LHCN-M2 (cell line): ENCODE measurements around the genes SCLY and TRAF3IP1.

DNA sequence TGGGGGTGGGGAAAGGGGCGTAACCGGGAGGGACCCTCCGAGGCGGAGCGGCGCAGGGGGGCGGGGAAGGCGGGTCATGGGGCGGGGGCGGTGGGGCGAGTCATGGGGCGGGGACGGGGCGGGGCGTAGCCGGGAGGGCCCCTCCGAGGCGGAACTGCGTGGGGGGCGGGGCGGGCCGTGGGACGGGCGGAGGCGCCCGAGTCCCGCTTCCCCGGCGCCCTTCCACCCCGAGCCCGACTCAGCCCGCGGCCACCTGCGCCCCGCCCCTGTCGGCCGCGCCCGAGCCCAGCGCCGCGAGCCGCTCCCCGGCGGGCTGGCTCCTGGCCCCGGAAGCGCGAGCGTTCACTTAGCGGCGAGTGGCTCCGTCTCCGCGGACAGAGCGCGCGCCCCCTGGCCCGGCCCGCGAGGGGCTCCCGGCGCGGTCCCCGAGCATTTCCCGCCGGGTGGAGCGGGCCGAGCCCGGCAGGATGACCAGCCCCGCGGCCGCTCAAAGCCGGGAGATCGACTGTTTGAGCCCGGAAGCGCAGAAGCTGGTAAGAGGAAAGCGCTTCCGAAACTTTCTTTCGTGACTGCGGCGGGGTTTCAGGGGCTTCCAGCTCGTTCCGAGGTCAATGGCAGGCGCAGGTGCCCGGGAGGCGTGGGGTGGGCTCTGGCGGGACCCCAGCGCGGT lies 64.7 kb downstream of the LRRFIP1 start:
- RAMPAGE, long total RNA = no peak

GRCh38 chr2:237728177-237728990 lies 70.2 kb upstream of the RBM44 start:
- RAMPAGE, long total RNA = no peak

DNA sequence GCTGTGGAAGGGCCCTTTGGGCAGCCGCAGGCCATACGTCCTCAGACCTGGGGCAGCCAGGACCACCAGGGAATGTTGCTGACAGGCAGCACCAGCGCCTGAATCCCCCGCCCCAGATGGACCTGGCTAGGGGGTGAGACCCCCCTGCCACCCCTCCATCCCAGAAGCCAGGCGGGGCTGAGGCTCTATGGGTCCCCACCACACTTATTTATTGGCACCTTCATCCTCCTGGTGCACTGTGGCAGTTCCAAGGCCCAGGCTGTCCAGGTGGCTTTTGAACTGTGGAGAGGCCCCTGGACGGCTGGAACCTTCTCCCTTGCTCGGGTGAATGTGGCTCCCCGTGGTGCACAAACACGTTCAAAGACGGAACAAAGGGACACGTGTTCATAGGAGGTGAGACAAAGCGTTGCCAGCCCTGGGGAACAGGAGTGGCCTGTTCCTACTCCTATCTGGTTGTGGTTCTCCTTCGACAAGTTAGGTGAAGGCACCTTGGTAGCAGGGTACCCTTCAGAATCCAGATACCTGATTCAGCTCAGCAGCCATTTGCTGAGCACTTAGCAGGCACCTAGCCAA lies 35.1 kb downstream of the RAMP1 start:
- RAMPAGE, long total RNA = no peak

DNA sequence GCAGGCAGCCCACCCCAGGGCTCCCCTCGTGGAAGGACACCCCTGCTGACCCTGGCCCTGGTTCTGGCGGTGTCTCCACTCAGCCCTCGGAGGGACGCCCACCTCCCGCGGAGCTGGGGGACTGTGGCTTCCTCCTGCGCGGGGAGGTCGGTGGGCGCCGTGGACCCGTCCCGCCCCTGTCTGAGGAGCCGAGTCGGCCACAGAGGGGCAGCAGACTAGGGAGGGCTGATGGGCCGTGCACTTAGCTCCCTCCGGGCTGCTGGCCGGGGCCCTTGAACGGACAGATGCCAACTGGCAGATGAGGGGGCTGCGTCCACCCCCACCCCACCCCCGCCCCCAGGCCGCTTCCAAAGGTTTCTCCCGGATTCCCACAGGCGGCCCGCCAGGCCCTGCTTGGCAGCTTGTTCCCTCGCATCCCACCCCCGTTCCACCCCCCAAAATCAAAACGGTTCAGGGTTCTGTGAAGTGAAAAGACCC lies 10.4 kb upstream of the UBE2F start:
- RAMPAGE, long total RNA = no peak

GRCh38 chr2:238060931-238061521 lies at the start of gene SCLY:
SCLY (plus strand) TSS chr2:238061001.
- RAMPAGE, long total RNA = no peak

DNA sequence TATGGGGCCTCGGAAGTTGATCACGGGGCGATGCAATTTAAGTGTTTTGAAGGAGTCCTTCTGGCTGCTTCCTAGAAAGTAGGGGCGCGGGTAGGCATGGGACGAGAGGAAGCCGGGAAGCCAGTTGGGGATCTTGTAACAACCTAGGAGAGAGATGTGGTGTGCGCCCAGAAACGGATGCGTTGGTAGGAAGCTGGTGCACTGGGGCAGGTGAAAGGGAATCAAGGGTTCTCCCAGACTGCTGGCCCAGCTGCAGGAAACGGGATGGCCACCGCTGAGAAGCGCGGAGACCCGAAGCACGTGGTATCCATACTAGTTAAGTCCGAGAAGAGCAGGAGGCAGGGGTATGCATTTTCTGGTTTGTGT lies 704 bp downstream of the SCLY start:
- RAMPAGE, long total RNA = no peak

GRCh38 chr2:238065038-238065576 lies 4.3 kb downstream of the SCLY start:
- RAMPAGE, long total RNA = no peak

DNA sequence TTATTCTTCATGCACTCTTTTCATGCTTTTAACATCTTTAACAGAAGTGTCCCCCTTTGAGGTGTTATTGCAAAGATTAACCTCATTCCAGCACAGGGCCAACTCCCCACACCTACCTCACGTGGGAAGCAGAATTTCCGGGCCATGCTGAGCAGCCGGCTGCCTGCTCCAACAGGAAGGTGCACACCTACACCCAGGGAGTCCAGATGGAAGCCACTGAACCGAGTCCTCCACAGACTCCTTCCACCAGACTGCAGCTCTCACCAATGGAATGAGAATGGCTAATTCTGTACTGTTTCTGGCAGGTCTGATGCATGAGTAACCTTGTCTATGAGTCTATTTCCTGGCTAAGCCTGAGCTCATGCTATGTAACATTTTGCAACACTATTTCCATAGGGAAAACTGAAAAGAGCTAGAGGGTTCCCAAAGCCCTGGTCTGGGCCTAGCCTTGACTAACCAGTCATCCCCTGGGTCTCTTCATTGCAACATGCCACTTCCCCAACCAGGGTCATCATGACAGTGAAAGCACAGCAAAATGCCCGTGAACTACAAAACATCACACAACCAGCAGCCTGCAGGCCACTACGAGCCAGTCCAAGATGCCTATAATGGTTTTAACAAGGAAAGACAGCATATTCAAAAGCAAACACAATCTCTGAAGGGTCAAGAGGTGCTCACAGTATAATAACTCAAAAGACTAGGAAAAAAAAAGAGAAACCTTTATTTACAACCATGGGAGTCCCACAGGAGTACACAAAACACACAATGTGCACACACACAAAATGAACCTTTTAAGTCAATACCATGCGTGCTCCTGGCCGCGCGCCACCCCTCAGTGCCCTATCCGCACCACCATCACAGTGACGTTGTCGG lies 11.2 kb downstream of the ERFE start:
- RAMPAGE, long total RNA = no peak

DNA sequence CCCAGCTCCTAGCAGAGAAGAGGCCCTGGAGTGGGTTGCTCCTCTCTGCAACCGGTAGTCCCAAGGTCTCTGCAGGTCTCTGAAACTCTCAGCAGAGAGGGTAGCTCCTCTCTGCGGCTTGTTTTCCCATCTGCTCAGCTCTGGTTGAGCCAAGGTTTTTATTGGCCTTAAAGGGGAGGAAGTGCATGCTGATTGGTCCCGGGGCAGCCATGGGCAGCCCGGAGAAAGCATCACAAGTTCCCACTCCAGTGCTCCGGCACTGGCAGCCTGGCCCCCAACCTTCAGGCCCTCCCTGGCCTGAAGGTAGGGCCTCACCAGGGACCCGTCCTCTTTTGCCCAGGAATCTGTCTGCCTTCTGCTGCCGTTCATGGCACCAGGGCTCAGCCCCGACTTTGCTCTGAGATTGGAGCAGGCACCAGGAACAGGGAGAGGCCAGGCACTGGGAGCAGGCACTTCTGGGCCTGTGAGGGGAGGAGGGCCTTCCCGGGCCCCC lies 17.4 kb upstream of the ILKAP start:
- RAMPAGE, long total RNA = no peak

- RAMPAGE, long total RNA = no peak
Observed at GRCh38 chr2:238255510-238256126, 15.8 kb upstream of the HES6 start.

DNA sequence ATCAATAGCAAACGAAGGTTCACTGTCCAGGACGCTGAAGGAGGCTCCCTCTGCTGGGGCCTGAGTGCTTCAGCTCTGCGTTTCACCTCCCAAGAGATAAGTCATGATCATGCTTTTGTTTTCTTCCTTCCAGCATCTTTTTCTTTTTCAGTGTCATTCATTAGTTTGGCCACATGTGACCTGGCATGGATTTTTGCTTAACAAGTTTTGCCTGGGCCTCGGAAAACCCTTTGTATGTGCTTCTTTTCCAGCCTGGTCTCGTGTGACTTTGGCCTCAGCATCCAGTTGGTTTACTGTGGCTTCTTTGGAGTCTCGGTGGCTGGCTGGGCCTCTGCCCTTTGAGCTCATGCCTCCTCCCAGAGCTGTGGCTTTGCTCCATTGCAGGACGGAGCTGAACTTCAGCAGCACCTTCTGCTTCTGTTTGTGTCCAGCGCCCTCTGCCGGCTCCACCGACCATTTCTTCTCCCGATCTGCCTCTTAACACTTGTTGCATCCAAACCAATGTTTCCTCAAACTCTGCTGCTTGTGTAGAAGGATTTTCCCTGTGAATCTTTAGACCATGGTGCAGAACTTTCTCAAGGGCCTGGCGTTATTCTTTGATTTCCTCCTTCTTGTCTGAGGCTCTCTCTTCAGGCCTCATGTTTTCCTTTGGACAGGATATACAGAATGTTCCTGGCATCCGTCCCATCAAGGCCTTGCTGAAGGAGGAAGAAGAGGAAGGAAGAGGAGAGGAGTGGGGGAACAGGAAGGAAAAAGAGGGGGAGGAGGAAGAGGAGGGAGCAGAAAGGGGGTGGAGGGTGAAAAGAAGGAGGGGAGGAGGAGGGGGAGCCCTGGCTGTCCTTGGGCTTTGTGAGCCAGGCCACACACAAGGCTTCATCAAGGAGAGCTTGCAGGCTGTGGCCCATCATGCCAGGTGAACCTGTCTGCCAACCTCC lies 23.7 kb upstream of the HES6 start:
- RAMPAGE, long total RNA = no peak

DNA sequence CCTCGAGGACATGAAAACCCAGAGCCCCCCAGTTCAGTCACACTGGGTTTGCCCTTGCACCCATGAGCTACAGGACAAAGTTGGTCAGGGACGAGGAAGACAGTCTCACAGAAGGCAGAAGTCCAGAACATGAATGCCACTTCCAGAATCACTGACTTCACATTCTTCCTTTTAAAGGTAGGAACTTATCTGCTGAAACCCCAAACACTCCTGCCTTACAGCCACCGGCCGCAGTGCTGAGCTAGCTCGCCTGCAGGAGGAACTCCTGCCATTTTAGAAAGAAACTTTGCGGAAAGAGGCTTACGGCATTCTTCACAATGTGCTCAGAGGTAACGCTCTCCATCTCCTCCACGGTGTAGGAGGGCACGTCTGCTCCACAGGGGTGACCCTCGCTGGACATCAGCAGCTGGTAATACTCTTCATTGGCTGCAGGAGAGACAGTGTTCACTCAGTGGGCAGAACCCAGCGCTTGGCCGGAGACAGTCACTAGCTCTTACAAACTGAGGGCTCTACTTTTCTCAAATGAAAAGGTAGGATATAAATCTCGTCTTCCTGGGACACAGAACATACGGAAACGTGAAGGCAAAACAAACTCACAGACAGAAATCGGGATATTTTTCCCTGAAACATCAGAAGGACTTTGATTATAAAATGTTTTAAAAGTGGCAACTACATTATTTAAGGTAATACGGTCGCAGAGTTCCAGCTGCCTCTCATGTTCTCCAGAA lies 15.5 kb downstream of the PER2 start:
- RAMPAGE, long total RNA = no peak

DNA sequence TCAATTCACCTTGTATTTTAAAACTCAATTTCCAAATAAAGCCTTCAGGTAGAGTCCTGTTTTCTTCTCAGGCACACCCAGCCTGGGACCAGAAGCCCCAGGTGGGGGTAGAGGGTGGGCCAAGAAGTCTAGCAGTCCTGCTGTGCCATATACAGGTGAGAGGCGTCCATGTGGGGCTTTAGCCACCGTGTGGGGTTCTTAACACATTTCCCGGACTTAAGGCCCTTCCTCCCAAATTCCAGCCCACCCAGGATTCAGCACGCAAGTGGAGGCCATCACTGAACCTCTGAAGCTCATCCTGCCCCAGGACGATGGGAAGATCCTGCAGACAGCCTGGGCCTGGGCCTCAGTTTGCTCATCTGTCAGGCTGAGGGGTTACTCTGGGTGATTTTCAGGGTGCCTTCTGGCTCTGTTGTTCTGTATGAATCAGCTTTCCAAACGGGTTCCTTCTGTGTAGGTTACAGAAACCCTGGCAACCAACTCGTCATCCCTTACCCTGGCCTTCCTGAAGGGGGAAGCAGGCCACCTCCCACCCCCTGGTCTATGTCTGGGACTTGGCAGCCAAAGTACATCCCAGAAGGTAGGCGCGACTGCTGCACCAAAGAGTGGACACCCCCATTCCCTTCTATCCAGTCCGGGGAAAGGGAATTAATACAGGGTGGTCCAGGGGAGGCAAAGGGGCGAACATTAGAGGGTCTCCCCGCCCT lies 939 bp downstream of the PER2 start:
- RAMPAGE, long total RNA = no peak

GRCh38 chr2:238289865-238290018 lies 1.3 kb upstream of the PER2 start:
- RAMPAGE, long total RNA = no peak

GRCh38 chr2:238295133-238295829 lies 6.9 kb upstream of the PER2 start:
- RAMPAGE, long total RNA = no peak

GRCh38 chr2:238300562-238301126 lies 12.2 kb upstream of the PER2 start:
- RAMPAGE, long total RNA = no peak

DNA sequence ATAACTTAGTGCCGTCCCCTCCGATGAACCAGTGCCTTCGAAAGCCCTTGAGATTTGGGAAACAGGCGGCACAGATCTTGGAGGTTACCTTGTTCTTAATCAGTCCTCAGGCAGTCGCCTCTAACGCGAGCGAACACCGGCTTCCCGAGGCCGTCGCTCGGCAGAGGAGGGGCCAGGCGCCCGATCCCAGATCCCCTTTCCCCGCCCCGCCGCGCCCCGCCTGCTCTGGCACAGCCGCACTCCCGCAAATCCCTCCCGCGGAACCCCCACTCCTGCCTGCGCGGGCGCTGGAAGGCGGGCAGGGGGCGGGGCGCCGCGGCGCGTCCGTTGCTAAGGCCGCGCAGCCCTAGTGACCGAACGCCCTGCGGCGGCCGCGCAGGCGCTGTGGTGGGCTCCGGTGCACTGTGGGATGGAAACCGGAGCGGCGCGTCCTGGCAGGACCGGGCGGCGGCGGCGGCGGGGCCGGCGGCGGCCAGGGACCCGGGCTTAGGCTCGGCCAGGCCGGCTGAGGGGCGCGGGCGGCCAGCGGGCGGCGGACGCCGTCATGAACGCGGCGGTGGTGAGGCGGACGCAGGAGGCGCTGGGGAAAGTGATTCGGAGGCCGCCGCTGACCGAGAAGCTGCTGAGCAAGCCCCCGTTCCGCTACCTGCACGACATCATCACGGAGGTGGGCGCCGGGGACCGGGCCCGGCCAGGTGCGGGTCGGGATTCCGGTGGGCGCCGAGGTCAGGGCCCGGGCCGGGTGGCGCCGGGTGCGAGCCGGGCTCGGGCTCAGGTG lies at the start of gene TRAF3IP1:
TSS of gene TRAF3IP1 (plus strand) at position 400 of the 778 bp plus-strand sequence.
- RAMPAGE, long total RNA = no peak

GRCh38 chr2:238320913-238321387 lies 632 bp downstream of the TRAF3IP1 start:
- RAMPAGE, long total RNA = no peak

DNA sequence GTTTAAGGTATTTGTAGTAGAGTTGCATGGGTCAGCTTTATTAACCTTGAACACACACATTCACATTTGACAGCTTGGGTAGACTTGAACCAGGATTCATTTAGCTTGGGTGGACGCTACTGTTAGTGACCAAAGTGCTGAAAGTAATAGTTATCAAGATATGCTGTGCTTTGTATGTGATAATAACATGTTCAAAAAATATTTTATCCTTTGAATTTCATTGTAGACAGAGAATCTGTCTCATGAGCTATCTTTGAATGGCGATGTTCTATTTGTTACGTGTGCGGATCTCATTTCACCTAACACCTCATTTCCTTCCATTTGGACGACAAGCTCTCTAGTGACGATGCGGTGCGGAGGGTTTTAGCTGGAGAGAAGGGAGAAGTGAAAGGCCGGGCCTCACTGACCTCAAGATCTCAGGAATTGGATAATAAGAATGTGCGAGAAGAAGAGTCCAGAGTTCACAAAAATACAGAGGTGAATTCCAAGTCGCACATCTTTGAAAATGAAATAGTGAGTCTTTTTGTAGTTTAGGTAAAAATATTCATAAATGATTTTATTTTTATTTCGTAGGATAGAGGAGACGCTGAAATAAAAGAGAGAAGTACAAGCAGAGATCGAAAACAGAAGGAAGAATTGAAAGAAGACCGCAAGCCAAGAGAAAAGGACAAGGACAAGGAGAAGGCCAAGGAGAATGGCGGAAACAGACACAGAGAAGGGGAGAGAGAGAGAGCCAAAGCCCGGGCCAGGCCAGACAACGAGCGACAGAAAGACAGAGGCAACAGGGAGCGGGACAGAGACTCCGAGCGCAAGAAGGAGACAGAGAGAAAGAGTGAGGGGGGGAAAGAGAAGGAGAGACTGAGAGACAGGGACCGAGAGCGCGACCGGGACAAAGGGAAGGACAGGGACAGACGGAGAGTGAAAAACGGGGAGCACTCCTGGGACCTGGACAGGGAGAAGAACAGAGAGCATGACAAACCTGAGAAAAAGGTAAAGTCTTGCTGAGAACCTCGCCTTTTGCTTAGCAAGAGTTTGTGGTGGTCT lies 8.4 kb downstream of the TRAF3IP1 start:
- RAMPAGE, long total RNA = no peak

DNA sequence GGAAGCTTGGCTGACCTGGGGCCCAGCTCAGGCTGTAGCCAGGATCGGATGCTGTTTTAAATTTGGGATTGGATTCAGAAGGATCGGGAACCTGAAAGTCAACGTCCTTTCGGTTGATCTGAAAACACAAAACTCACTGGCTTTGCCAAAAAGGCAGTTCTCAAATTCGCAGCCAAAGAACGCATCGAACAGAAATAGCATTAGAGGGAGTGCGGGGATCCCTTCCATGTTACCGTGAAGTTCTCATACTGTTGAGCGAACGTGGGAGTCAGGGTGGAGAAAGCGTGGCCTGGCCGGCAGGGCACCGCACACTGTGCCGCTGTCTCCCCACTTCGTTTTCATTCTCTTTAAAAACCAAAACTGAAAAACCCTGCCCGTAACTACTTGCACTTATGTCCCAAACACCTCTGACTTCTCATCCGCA lies 61.1 kb upstream of the TWIST2 start:
- RAMPAGE, long total RNA = no peak